Mesangial cell (primary cell): Measurements from ENCODE around the genes SPAG7, CAMTA2 and KIF1C.

GRCh38 chr17:4714745-4715027, 4.3 kb downstream of the ARRB2 start:
- RAMPAGE, long total RNA, result no peak

- RAMPAGE, long total RNA, result no peak
Measured at GRCh38 chr17:4716931-4718275, 7.0 kb downstream of the ARRB2 start.

DNA sequence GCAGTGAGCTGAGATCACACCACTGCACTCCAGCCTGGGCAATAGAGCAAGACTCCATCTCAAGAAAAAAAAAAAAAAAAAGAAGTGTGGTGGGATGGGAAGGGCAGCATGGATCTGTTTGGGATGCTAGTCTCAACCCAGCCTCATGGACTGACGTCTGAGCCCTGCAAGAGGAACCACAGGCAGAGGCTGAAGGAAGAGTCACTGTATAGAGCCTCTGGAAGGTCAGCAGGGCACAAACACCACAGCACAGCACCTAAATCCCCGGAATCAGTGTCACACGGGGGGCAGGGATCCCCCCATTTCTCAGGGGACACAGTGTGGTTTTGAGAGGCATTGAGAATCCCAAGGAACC, 10.9 kb upstream of the CXCL16 start:
- RAMPAGE, long total RNA, result no peak

DNA sequence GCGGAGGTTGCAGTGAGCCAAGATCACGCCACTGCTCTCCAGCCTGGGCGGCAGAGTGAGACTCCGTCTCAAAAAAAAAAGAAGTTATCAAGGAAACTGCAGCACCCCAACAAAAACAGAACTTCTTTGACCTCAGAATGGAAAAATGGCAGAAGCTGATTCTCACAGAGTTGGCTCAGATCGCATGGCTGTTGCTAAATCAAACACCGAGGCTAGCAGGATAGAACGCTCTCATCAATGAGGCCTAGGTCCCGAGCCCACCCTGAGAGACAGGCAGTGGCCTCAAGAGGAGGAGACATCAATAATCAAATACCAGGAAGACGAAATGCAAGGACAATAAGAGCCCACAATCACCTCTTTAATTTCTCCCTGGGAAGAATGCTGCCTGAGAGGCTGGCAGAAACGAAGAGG, 1.0 kb upstream of the TM4SF5 start:
- RAMPAGE, long total RNA, result no peak

DNA sequence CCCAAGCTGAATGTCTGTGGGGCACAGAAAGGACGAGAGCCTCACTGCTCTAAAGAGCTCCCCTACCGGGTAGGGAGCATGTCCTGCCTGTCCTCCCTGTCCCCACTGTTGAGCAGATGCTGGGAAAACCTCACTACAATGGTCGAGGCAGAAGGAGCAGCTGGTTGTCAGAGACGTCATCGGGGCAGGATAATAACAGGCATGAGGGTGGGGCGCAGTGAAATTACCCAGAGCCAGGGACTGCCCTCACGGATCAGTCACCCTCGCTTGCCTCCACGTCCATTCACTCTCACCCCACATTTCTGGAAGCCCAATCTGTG, 543 bp downstream of the TM4SF5 start:
- RAMPAGE, long total RNA, result no peak

GRCh38 chr17:4938538-4939051, 1.3 kb downstream of the SLC25A11 start:
- RAMPAGE, long total RNA, result no peak

- RAMPAGE, long total RNA, result no peak
Measured at GRCh38 chr17:4943807-4944645, 4.0 kb downstream of the RNF167 start.

- RAMPAGE, long total RNA, result start-site peak on the minus strand at chr17:4967809-4967835, 570 reads
Measured at GRCh38 chr17:4967648-4968628, at the start of gene SPAG7. SPAG7 (minus strand) TSS chr17:4967817.

DNA sequence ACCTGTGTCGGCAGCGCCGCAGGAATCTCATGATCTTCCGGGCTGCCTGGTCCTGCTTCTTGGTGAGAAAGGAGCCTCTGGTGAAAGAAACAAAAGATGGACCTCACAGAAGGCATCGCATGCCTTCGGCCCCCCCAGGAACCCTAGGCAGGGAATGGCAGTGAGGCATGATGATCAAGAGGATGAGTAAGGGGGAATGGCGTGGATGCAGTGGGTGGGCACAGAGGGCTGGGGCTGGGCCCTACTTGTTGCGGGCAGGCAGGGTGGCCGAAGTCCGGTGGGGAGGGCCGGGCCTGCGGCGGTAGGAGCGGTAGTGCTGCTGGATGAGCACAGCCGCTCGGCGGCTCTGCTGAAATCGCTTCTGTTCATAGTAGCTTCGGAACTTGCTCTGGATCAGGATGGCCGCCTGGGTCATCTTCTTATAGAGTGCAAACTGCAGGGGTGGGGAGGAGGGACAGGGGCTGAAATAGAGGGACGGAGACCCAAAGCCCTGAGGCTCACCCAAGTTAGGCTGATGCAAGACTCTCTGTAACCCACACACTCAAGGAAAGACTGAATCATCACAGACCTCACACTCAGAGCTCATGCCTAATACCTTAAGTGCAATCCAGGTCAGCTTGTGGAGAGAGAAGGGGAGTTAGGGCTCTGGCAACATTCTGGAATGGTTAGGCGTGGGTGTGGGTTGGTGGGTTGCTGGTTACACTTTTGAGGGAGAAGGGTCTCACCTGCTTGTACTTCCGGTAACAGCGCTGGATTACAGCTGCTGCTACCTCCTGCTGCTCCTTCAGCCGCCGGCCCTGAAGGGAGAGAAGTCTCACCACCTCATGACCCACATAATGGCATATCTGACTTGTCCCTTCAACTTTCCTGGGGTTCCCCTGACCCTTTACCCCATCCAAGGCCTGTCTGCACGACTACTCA, 1.5 kb upstream of the SPAG7 start:
- RAMPAGE, long total RNA, result start-site peak on the minus strand centred at position 177 of the sequence, 87 bp wide, 50 reads; start-site peak on the minus strand centred at position 393 of the sequence, 6 bp wide, 39 reads; start-site peak on the minus strand centred at position 505 of the sequence, 62 bp wide, 40 reads

DNA sequence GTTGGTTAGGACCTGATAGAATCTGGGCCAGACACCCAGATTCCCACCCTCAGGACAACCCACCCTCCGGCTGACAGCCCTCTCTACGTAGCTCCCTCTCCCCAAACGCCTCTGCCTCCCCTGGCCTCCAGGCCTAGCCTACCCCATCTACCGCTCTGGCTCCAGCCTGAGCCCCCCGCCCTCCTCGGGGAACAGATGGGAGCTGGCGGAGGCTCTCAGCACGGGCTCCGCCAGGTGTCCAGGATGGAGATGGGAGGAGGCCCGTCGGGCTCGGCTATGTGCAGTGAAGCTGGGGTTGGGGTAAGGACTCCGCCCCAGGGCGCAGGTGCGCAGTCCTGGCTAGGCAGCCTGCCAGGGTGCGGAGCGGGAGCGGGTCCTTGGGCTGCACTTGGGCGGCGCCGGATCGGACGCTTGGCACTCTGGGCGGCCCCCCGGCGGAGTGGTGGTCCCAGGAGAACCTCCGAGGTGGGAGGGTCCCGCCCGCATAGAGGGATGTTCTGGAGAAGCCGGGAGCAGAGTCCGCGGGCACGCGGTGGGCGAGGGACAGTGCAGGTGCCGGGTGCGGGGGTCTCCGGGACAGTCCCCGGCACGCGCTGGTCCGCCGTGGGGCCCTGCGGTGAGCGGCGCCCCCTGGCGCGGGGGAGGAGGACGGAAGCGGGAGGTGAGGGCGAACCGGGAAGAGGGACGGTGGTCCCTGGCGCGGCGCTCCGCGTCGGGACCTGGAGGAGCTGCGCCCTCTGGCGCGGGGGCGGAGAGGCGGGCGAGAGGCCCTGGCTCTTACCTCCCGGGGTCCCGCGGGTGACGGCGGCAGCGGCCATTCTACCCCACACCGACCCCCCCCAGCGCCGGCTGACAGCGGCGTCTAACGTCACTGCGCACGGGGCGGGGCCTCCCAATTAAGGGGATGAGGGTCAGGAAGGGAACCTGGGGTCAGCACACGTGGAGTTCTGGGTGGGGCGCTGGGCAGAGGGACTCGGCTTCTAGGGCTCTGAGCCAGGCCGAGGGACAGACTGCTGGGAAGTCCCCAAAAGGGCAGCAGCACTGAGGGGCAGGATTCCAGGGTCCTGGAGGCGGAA, at the start of gene CAMTA2:
TSS of gene CAMTA2 (minus strand) at position 864 of the 1,076 bp plus-strand sequence.
- RAMPAGE, long total RNA, result start-site peak on the minus strand centred at position 848 of the sequence, 45 bp wide, 41 reads; start-site peak on the plus strand centred at position 931 of the sequence, 24 bp wide, 19 reads

- RAMPAGE, long total RNA, result no peak
Measured at GRCh38 chr17:4997375-4998425, at the start of gene KIF1C. KIF1C (plus strand) TSS chr17:4997950.

GRCh38 chr17:5042052-5042820, 7.0 kb upstream of the SLC52A1 start:
- RAMPAGE, long total RNA, result no peak

GRCh38 chr17:5122551-5123435, 7.0 kb downstream of the USP6 start:
- RAMPAGE, long total RNA, result no peak

- RAMPAGE, long total RNA, result no peak
Measured at GRCh38 chr17:5181625-5182436, 9.8 kb downstream of the ZNF594 start.

- RAMPAGE, long total RNA, result no peak
Measured at GRCh38 chr17:5221052-5221788, 13.4 kb downstream of the SCIMP start.

DNA sequence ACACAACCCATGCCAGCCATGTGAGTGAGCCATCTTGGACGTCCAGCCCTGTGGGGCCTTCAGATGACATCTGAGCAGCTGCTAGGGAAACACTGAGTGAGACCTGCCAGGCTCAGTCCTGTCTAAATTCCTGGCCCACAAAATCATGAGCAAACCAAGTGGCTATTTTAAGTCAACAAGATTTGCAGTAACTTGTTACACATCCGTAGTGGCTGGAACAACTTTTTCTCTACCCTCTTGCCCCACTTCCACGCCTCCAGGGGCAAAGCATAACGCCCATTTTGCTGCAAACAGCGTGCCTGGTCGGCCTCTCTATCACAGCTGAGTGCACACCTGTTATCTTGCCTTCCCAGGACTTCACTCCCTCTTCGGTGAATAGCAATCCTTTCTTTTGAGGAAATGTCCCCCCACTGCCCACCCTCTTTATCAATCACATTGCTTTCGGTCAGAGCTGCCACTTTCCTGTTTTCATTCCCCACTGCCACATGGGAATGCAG, 7.3 kb upstream of the SCIMP start:
- RAMPAGE, long total RNA, result no peak

DNA sequence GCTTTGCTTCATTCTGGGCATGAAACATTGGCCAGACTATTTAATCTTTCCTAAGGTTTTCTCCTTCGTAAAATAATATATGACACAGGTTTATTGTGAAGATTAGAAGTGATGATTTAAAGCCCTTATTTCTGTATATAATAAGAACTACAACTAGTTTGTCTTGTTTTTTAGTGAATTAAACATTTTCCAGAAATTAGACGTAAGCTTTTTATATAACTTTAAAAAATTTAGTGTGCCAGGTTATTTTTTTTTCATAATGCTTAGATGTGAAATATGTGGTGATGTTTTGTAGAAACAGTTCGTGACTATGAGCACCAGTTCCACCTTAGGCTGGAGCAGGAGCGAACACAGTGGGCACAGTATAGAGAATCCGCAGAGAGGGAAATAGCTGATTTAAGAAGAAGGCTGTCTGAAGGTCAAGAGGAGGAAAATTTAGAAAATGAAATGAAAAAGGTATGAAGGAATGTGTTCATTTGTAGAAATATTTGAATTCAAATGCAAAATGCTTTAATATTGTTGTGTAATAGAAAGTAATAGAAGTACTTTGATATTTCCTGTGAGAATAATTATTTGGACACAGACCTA, 52.9 kb downstream of the RABEP1 start:
- RAMPAGE, long total RNA, result no peak

DNA sequence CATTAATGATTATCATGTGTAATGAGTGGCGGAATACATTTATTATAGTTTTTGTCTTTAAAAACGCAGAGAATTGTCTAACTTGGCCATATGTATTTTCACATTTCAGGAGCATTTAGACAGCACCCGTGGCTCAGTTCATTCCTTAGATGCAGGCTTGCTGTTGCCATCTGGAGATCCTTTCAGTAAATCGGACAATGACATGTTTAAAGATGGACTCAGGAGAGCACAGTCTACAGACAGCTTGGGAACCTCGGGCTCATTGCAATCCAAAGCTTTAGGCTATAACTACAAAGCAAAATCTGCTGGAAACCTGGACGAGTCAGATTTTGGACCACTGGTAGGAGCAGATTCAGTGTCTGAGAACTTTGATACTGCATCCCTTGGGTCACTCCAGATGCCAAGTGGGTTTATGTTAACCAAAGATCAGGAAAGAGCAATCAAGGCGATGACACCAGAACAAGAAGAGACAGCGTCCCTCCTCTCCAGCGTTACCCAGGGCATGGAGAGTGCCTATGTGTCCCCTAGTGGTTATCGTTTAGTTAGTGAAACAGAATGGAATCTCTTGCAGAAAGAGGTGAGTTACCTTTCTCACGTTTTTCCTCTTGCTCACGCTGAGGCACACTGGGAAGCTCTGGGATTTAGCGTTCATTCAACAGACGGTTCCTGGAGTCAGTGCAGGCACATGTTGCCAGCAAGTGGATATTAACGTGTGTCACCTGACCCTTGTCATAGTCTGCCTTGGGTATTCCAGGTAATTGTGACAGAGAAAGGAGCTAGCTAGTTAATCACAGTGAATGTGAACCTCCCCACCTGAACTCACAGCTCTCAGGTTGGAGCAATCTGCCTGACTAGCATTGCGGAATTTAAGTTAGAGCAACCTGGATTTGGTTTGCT, 58.1 kb downstream of the NUP88 start:
- RAMPAGE, long total RNA, result no peak

DNA sequence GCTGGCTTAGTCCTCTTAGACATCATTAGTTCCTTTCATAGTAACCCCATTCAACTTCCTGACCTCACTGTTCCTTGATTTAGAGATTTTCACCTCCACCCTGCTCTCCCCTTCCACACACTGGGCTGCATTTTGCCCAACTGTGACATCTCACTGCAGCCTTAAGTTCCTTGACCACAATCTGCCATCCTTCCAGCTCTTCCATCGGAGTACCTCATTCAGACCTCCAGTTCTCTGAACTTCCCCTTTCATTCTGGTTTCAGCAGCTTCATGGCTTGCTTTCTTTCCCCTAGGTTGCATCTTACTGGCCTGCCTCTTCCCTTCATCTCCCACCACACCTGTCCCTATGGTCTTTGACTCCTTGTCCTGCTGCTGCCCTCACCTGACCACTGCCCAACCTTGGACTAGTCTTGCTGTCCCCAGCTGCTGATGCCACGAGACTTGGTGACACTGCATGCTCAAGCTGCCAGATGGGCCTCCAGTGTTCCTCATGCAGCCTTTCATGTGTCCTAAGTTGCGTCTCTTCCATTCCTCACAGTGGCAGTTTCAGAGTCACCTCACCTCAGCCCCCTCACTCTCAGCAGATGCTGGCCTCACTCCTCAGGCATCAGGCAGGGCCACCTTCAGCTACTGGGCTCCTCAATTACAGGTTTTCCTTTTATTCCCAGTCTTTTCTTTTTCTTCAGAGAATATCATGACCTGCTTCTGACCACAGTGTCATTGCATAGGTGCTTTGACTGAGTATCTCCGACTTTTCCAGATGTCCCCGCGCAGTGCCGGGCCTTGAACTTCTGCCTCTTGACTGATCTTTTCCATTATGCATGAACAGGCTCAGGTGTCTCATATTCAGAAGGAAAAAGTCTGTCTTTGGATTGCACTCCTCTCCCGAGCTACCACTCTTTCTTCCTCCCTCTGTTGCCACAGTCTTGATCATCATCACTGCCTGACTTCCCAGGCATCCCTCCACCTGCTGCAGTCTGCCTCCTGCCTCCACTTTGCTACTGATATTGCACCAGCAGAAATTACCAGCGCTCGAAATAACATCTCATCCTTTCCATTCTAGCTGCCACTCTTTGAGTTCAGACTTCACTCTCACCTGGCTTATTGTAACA, 40.5 kb downstream of the NUP88 start:
- RAMPAGE, long total RNA, result no peak

GRCh38 chr17:5405389-5405865, 14.0 kb downstream of the NUP88 start:
- RAMPAGE, long total RNA, result no peak